ENCODE measurements around a stretch of chr3.

GRCh38 chr3:182682123-182682496 lies 111.2 kb upstream of the ATP11B start:
- PRO-cap = no peak
- RAMPAGE, long total RNA, 5 experiments = no peak in any of the 5 experiments
- RRBS = under 1% methylated on average over 10 of the region's 28 CpGs

GRCh38 chr3:182820035-182820850 lies 26.9 kb downstream of the ATP11B start:
- PRO-cap = no peak
- RAMPAGE, long total RNA, 5 experiments = no peak in any of the 5 experiments
- RRBS = no CpG with 5 or more reads among the region's 7 CpGs

- PRO-cap = no peak
- RAMPAGE, long total RNA, 5 experiments = start-site peak on the plus strand in 3 of 5 experiments, at chr3:182848483-182849010 at its widest, 6 to 30 reads per replicate
- RRBS = no CpG with 5 or more reads among the region's 5 CpGs
These were observed 55.2 kb downstream of the ATP11B start for GRCh38 chr3:182848405-182848955.

GRCh38 chr3:182865131-182865901 lies 72.0 kb downstream of the ATP11B start:
- PRO-cap = no peak
- RAMPAGE, long total RNA, 5 experiments = no peak in any of the 5 experiments
- RRBS = no CpG with 5 or more reads among the region's 7 CpGs

DNA sequence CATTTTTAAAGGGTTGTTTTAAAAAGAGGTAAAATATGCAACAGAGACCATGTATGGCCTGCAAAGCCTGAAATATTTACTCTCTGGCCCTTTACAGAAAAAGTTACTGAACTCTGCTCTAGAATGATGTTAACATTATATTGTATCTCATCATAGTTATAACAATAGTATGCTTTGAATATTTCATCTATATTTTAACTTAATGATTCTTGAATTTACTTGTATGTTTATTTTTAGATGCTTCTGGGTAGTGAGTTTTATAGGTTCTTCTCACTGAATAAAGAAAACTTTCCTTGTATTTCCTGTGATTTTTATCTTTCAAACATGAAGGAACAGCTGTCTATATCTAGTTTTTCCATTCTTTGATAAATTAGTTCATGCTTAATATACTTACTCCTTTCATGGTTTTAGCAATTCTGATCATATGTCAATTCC lies 74.6 kb downstream of the ATP11B start:
- PRO-cap = unidirectional peak, plus-strand start at position 231 of the sequence
- RAMPAGE, long total RNA, 5 experiments = no peak in any of the 5 experiments

DNA sequence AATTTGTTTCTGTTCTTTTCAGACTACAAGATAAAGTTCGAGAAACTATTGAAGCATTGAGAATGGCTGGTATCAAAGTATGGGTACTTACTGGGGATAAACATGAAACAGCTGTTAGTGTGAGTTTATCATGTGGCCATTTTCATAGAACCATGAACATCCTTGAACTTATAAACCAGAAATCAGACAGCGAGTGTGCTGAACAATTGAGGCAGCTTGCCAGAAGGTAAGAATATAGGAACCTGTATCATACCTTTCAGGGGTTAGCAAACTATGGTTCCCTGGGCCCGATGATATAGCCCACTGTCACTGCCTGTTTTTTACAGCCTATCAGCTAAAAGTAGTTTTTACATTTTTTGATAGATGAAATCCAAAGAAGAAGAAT lies 80.5 kb downstream of the ATP11B start:
- PRO-cap = no peak
- RAMPAGE, long total RNA, 5 experiments = start-site peak on the plus strand in 2 of 5 experiments, centred at positions 145 to 155 of the sequence, 26 to 54 reads per replicate
- RRBS = no CpG with 5 or more reads among the region's 3 CpGs

DNA sequence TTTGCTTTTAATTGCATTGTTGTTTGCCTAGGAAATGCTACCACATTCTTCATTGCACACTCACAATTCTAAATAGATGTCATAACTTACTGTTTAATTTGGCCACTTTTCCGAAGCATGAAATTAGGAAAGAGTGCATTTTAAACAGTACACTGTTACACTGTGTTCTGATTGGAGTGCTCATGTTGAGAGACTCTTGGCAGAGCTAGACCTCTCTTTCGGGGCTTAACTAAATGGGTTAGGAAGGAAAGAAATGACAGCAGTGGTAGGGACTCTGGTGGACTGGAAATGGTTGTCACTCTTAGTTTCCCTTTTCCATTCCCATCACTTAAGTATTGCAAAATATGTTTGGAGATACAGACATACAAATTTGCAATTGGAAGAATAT lies 90.4 kb downstream of the DCUN1D1 start:
- PRO-cap = no peak
- RAMPAGE, long total RNA, 5 experiments = no peak in any of the 5 experiments
- RRBS = no CpG with 5 or more reads among the region's 2 CpGs

DNA sequence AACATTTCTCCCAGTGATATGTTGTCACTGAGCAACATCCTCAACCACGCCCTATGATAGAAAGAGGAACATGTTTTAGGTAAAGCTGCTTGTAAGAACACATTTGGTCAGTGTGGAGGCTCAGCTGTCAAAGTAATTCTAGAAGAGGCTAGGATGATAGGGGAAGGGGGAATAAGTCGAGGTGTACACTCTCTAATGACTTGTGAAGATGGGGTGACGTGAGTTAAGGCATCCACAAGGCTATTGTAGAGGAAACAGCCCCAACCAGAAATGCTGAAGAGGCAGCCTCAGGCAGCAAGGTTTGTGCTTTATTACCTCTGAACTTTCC lies 42.6 kb upstream of the B3GNT5 start:
- PRO-cap = no peak
- RAMPAGE, long total RNA, 5 experiments = no peak in any of the 5 experiments
- RRBS = no CpG with 5 or more reads among the region's 3 CpGs

- PRO-cap = no peak
- RAMPAGE, long total RNA, 5 experiments = no peak in any of the 5 experiments
- RRBS = no CpG with 5 or more reads among the region's 14 CpGs
These were observed 41.0 kb upstream of the B3GNT5 start for GRCh38 chr3:183212024-183212460.

DNA sequence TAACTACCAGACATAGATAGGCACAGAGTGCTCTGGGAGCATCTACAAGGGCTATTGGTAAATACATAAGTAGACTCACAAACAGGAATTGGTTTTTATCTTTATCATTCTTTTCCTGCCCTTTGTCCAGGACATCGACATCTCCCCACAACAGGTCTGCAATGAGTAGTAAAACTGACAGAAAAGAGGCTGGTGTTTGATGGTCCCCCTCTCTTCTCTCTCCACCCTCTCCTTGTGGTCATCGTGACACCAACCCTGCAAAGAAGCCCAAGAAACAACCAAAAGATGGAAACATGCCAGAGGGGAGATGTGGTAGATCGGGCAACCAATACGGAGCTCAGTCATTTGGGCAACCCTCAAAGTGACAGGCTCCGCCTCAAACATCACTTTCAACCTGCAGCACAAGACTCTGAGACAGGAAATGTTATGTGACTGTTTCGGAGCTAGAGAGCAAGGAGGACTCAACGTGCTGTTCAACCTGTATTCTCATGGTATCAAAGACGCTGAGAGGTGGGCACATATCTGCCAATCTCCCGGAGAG lies 28.6 kb upstream of the B3GNT5 start:
- PRO-cap = no peak
- RAMPAGE, long total RNA, 5 experiments = no peak in any of the 5 experiments
- RRBS = no CpG with 5 or more reads among the region's 9 CpGs

- PRO-cap = no peak
- RAMPAGE, long total RNA, 5 experiments = no peak in any of the 5 experiments
- RRBS = no CpG with 5 or more reads among the region's 10 CpGs
These were observed 6.9 kb downstream of the B3GNT5 start for GRCh38 chr3:183259586-183260628.

- PRO-cap = bidirectional peak, plus-strand start at chr3:183307206, minus-strand start at chr3:183307057
- RAMPAGE, long total RNA, 5 experiments = no peak in any of the 5 experiments
- RRBS = no CpG with 5 or more reads among the region's 8 CpGs
These were observed 53.9 kb downstream of the B3GNT5 start for GRCh38 chr3:183306761-183307528.

GRCh38 chr3:183315535-183316260 lies 62.6 kb downstream of the B3GNT5 start:
- PRO-cap = no peak
- RAMPAGE, long total RNA, 5 experiments = no peak in any of the 5 experiments
- RRBS = no CpG with 5 or more reads among the region's 9 CpGs

GRCh38 chr3:183375761-183376195 lies 52.6 kb downstream of the MCF2L2 start:
- PRO-cap = no peak
- RAMPAGE, long total RNA, 5 experiments = no peak in any of the 5 experiments
- RRBS = no CpG with 5 or more reads among the region's 6 CpGs

DNA sequence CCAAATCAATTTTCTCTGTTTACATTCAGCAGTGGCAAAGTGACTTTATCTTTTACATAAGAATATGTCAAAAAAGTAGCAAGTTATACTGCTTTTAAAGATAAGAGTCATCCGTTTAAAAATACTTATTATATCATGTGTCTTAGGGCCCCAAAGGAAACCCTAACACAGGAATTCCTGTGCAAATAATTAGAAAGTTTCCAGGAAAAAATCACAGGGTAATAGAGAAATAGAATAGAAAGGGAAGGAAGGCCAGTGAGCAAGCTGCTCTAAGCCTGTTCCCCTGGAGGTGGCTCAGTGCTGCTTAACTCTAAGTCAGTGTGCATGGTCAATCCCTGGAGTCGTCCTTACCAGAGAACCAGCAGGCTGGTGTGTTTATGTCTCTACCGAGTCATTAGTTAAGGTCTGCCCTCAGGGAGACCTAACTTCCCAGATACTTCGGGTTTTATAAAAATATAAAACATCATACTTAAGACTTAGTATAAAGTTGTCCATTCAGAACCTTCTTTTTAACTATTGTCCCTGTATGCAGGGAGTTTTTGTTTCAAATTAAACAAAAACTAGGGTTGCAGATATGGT lies 21.0 kb upstream of the MCF2L2 start:
- PRO-cap = unidirectional peak, plus-strand start at position 237 of the sequence
- RAMPAGE, long total RNA, 5 experiments = no peak in any of the 5 experiments
- RRBS = no CpG with 5 or more reads among the region's 4 CpGs

DNA sequence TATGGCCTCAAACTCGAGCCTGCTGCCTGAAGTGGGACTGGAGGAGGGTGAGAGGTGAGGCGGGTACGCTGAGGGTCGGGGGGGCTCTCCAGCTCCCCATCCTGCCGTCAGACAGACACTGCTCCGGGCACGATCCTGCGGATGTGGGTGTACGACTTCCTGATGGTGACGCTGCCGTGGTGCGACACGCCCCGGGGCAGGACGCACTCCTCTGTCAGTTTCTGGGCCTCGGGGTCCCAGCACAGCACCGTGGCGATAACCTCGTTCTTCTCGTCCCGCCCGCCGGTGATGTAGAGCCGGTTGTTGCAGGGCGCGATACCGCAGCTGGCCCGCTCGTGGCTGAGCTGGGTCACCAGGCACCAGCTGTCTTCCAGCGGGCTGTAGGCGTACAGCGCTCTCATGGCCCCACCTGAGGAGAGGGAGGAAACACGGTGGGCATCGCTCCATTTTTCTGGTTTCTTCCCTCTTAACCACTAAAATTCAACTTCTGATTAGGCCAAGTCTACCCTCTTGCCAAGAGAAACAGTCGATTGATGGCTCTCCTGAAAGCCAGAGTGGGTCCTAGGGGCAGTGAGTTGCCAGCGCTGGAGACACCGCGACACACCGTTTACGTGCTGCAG lies 63.5 kb upstream of the MCF2L2 start:
- PRO-cap = no peak
- RAMPAGE, long total RNA, 5 experiments = start-site peak on the minus strand in 1 of 5 experiments, centred at position 408 of the sequence, 7 reads per replicate
- RRBS = 87% methylated on average over 16 of the region's 40 CpGs

- PRO-cap = no peak
- RAMPAGE, long total RNA, 5 experiments = no peak in any of the 5 experiments
- RRBS = no CpG with 5 or more reads among the region's 17 CpGs
These were observed 10.0 kb downstream of the MAP6D1 start for GRCh38 chr3:183815123-183816077.

- PRO-cap = no peak
- RAMPAGE, long total RNA, 5 experiments = no peak in any of the 5 experiments
- RRBS = no CpG with 5 or more reads among the region's 4 CpGs
These were observed 6.6 kb downstream of the ABCC5 start for GRCh38 chr3:184011052-184011480.

GRCh38 chr3:184142141-184142804 lies 7.1 kb downstream of the EIF2B5 start:
- PRO-cap = no peak
- RAMPAGE, long total RNA, 5 experiments = start-site peak on the plus strand in 2 of 5 experiments, at chr3:184142235-184142368 at its widest, 31 to 46 reads per replicate
- RRBS = no CpG with 5 or more reads among the region's 8 CpGs

DNA sequence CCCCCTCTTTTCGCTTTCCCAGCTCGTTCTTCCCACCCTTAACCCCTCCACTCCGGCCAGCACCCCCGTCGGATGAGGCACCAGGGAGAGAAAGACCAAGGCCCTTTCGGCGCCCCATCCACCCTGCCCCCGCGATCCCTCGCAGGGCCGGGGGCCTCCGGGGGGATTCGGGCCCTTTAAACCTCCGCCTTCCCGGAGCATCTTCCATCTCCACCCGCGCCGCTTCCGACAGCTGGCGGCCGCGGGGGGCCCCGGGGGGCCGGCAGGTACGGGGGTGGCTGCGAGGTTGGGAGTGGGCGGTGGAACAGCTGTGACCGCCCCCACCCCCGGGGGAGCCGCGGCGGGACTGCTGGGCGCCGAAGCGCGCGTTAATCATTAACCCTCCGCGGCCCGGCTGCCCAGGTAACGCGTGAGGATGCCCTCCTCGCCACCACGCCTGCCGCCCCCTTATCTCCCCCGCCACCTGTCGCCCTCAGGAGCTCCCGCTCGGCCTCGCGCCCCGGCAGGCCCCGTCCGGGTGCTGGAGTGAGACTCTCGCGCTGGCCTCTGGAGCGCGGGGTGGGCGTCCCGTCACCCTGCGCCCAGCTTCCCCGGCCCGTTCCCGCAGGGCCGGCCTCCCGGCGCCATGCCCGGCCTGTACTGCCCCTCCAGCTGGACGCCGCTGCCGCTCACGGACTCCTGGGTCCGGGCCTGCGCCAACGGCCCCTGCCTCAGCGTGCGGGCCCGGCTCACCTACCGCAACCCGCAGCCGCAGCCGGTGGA lies 700 bp downstream of the VWA5B2 start:
- PRO-cap = no peak
- RAMPAGE, long total RNA, 5 experiments = no peak in any of the 5 experiments
- RRBS = 2% methylated on average over 62 of the region's 82 CpGs